Colonic mucosa (tissue), 1 donor: ENCODE data around the genes APOL5, APOL3 and APOL1.

DNA sequence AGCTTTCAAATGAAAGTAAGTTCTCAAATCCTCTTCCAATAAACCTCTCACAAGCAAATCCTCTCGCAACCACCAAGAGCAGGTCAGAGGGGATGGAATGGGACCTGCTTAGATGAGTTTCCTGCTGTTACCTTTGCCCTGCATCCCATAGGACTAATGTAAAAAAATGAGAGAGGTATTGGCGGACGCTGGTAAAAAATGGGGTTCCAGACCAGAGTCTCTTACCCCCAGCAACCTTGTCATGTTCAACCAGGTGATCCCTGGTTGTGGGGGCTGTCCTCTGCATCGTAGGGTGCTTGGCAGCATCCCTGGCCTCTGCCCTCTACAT, 1.3 kb downstream of the APOL6 start:
- PRO-cap = no peak

DNA sequence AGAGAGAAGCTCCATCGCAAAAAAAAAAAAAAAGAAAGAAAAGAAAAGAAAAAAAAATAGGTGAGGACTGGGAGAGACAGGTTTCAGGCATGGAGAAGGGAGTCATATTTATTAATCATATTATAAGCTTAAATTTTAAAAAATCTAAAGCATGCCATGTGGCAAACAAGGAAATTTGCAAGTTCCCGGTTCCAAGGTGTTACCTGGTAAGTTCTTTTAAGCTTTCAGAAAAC, at the start of gene APOL5:
APOL5 (plus strand) TSS at position 152 of the 233 bp plus-strand sequence.
- PRO-cap = no peak

- PRO-cap = no peak
These were observed 49.2 kb downstream of the APOL5 start for GRCh38 chr22:35766719-35767369.

DNA sequence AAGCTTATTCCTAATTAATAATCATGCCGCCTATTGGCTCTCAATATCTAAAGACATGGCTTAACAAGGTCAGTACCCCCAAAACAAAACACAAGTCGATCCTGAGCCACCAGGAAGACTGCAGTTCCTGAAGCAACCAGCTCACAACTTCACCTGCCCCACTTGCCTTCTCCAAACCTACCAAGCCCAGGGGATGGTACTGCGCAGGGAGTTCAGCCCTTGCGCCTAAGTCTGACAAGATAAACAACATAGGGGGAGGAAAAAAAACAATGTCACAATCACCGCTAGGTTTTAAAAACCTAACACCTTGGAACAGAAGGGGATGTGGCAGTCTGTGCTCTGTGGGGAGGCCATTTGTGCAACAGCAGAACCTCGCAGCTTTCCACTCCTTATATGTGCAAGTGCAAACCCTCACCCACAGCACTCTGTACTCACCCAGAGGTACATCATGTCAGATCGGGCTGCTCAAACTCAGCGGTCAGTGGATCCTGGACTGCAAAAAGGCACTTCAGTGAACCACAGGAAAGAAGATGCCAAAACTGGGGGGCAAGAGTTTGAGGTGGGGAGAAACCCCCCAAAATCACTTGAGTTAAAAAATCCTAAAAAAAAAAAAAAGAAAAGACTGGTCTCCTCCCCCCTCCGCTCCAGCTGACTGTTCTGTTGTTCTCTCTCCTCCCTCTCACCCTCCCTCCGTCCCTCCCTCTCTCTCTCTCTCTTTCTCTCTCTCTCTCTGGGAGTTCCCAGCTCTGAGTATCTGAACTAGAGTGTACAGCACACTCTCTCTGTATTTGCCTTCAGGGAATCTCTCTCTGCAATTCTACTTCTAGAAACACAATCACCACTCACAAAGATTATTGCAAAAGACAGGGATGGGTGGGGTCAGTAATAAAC, 134.0 kb downstream of the RBFOX2 start:
- PRO-cap = no peak

GRCh38 chr22:35919808-35920237, 108.8 kb downstream of the RBFOX2 start:
- PRO-cap = no peak

DNA sequence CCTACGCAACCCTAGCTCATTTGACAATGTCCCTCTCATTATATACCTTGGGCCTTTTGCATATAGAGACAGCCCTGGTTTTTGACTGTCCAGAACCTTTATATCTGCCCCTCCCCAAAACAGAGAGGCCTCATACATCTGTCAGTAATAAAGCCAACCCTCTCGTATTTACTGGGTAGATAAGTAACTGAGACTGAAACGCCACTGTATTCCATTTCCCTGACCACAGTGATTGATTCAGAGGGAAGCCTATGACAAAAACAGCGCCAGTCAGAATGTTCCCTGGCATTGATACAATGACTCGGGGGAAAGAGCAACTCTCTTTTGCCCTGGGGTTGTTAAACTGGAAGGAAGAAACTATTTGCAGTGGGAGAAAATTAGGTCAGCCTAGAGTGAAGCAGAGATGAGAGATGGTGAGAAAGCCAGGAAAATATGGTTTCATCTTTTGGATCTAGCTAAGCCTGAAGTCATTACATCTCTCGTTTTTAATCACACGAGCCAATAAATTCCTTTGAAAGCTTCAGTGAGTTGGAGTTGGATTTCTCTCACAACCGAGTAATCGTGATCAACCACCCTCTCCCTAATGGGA, 48.6 kb upstream of the RBFOX2 start:
- PRO-cap = no peak

GRCh38 chr22:36160330-36161030, at the start of gene APOL3:
TSS of gene APOL3 (minus strand) at chr22:36160755.
- PRO-cap = unidirectional peak, minus-strand start at chr22:36160742

DNA sequence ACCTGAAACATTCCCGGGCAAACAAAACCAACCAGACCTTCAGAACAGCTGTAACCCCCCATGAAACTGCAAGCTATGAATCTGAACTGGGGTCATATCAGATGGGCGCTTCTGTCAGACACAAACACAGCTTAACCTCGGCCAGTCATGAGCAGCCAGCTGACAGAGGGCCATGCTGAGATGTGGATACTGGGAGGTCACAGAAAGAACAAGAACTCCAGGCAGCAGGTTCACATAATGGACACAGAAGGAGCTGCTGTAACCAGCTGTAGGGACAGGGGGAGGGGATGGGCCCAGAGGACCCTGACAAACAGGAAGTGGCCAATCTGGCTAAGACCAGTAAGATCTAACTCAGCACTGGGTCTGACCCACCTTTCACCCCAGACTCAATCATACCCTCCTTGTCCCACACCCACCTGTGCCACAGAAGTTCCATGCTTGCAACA, 4.1 kb downstream of the APOL4 start:
- PRO-cap = no peak

DNA sequence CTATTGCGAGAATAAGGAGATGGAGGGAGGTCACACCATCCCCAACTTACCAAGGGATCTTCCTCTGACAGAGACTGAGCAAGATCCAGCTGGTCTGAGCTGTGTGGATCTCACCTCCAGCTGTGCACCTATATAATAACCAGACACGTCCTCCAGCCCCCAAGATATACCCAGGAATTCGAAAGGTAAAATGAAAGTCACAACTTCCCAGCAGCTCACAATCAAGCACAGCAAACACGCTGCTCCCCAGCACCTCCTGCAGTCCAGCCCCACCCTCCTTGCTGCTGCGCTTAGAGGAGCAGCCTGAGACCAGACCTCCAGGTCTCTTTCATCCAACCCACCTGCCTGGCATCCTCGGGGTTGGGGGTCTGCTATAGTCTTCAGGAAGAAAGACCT, 3.0 kb upstream of the APOL4 start:
- PRO-cap = no peak

GRCh38 chr22:36252601-36253719, at the start of gene APOL1:
TSS of gene APOL1 (plus strand) at chr22:36253133.
- PRO-cap = unidirectional peak, plus-strand start at chr22:36253146

DNA sequence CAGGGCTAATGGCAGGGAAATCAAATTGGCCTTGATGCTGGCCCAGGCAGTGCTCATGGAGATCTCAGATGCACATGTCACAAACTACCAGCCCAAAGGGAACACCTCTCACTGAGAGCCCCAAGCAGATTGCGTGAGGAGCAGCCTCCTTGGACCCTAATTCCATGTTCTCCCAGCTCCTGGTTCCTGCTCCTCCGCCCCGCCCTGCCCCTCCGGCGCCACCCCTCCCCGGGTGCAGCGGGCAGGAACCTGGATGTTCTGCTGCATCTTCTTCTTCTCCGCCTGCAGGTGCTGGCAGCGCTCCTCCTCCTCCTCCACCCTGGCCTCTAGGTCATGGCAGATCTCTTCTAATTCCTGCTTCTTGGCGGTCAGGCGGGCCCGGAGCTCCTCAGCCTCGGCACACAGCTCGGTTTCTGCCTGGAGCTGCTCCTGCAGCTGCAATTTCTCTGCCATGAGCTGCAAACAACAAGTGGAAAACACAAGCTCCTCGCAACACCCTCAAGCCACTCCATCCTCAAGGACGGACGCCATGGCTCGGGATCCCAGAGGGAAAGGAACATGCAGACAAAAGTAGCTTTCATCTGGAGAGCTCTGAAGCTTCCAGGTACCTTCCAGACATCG, 47.8 kb downstream of the APOL1 start:
- PRO-cap = no peak

GRCh38 chr22:36329187-36330004, 58.4 kb downstream of the MYH9 start:
- PRO-cap = bidirectional peak, plus-strand start at chr22:36329749, minus-strand start at chr22:36329542

GRCh38 chr22:36330324-36331418, 57.1 kb downstream of the MYH9 start:
- PRO-cap = bidirectional peak, plus-strand start at chr22:36330809, minus-strand start at chr22:36330843; unidirectional peak, minus-strand start at chr22:36330914

DNA sequence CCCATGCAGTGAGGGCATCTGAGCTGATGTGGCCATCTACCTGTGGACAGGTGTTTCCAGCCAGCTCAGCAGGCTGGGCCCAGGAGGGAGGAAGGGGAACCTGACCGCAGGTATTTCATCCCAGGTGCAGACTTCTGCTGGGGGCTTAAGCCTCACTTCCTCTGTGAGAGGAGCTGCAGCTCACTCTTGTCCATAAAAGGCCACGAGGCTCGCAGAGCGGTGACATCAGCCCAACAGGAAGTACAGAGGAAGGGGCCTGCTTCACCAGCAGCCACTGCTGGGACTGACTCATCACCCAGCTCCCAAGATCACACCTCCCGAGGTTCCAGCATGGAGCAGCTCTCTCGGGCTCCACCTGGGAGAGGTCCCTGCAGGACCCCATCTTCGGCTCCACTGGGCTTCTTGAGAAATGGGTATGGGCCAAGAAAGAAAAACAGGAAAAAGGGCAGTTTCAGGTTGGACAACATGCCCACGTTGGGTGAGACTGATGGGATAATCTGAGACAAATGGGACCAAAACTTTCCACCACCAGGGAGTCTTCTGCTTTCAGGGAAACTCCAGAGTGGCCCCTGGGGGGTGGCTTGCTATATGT, 56.3 kb downstream of the MYH9 start:
- PRO-cap = bidirectional peak, plus-strand start at position 311 of the sequence, minus-strand start at position 136 of the sequence

DNA sequence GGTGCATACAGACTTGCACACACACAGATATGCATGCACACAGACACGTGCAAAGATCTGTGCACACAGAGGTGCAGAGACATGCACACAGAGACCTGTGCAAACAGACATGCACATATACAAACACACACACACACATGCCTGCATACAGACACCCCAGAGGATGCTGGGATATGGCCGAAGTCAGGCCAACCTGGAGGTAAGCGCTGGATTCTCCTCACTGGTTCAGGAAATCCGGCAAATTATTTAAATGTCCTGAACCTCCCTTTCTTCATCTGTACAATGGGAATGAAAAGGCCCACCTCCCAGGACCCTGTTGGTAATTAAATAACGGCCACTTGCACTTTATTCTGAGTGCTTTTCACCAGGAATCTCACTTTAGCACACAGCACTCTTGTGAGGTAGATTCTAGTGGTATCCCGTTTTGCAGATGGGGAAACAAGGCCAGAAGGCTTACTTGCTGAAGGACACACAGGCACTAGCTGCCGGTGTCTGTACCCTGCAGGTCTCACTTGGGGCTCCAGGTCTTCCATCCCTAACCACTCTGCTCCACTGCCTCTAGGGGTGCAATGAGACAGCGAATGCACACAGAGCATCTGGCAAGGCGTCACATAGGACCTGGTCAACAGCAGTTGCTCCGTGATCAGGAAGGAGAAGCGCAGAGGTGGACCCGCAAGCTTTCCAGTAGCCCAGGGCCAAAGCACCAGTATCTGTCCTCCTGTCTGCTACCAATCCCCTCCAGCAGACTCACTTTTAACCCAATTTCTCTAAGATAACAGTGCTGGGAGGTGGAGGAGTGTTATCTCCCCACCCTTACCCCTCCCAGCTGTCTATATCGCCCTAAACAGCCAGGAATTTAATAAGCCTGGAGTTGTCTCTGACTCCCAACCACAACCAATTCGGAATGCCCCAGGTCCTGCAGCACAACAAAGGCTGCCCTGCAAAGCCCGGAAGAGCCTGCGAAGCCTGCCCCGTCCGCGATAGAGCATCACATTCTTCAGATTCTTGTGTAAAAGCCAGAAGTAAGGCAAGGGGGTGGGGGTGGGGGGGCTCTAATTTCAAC, 19.6 kb downstream of the MYH9 start:
- PRO-cap = no peak

- PRO-cap = unidirectional peak, minus-strand start at chr22:36647169
These were observed 56.6 kb downstream of the CACNG2 start for GRCh38 chr22:36647073-36647296.

DNA sequence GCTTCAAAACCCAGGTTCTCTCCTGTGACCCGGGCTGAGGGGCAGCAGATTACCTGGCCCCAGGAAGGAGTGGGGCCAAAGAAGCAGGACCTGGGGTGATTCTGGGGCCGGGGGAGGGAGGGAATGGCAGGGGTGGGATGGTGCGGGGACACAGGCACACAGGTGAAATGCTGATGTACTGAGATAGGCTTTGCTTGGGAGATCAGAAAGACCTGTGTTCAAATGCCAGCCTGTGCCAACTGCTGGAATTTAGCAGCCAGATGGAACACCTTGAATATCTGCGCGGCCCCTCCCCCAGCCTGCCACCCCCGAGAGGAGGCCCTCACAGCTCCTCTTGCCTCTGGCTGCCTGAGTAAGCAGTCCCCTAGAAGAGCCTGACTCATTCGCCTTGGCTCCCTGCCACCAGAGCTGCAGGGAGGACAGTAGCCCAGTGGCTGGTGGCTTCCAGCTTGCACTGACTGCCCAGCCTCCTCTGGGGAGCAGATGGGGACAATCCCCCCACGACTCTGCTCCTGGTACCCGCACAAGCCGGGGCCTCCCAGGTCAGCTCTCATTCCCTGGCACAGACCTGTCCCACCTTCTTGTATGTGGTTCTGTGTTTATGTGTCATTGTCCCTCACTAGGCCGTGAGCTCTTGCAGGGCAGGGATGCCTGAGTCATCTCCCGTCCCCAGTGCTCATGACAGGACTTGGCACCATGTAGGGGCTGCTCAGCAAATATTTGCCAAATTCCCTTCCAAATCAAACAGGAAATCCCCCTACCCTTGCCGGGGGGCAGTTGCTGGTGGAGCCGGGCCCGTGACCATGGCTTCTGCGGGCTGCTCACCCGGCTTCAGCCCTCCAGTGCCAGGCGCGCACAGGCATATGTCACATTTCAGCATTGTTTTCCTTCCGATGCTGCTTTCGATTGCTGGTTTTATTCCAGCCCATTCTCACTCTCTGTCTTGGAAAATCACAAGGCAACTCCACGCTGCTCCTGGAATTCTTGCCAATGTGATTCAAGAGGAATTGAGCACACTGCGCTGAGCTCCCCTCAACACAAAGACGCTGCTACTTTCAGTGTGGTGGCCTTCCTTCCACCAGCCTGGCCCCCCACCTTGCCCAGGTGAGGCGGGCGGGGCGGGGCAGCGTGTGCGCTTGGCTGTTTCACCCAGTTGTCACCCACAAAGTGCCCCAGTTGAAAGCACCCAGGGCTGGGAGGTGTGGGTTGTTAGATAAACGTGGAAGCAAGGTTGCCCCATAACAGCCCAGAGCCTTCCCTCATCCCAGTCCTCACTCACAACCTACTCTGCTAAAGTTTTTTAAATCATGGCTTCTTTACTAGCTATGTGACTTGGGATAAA, 43.5 kb downstream of the CACNG2 start:
- PRO-cap = no peak

DNA sequence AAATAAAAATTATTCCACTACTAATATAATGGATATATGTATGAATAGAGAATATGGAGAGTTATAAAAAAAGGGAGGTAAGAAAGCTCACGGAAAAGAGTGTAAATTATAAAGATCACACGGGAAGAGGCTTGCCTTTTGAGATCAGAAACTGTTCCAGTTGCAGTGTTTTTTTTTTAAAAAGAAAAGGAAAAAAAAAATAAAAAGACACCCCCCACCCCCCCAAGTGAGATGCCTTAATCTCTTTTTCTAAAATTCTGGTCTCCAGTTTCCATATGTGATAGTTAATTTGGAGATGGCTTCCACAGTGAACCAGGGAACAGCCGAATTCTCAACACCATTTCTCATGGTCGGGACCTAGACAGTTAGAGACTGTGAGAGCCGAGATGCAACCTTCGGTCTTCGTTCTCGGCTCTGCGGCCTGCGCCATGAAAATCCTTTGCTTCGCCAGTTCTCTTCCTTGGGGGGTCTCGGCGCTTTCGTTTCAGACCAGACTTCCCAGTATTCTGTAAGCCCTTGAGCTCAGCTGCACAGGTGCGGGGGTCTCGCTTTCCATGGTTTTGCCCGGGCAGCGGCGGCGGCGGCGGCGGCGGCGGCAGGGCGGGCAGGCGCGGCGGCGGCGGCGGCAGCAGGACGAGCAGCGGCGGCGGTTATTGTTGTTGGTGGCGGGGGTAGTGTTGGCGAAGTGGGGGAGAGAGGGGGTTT, 732 bp downstream of the CACNG2 start:
- PRO-cap = no peak

DNA sequence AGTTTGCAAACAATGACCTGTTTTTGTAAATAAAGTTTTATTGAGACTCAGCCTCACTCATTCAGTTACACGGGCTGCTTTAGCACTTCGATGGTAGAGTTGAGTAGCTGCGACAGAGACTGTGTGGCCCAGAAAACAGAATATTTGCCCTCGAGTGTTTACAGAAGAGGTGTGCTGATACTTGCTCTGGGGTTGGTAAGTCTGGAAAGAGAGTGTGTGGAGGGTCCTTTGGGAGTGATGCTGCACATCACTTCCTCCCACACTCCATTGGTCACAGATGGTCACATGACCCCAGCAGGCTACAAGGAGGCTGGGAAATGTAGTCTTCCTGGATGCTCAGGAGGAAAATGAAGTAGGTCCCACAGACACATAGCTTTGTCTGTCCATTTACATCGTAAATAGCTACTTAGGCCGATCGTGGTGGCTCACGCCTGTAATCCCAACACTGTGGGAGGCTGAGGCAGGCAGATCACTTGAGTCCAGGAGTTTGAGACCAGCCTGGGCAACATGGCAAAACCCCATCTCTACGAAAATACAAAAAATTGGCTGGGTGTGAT, 34.5 kb downstream of the IFT27 start:
- PRO-cap = no peak

DNA sequence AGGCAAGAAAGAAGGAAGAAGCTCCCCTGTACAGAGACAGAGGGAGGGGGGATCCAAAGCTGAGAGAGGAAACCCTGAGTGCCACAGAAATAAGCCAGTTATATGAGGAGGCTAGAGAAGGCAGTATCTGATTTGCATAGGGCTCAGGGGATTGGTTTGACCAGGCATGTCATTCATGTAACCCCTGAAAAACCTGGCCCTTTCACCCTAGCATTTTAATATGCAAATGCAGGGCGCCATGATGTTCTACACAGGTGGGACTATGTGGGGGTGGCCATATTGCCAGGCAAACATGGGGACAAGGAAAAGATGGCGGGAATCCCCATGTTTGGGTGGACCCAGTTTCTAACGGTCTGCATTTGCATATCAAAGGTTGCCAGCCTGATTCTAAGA, 27.2 kb downstream of the CSF2RB start:
- PRO-cap = unidirectional peak, minus-strand start at position 76 of the sequence